Peyer's patch (tissue), 4 donors: ENCODE measurements around a stretch of chr10.

GRCh38 chr10:92032790-92033818 is 109.5 kb downstream of the BTAF1 start:
- PRO-cap = no peak
- RAMPAGE, long total RNA, 4 experiments = no peak in any of the 4 experiments

DNA sequence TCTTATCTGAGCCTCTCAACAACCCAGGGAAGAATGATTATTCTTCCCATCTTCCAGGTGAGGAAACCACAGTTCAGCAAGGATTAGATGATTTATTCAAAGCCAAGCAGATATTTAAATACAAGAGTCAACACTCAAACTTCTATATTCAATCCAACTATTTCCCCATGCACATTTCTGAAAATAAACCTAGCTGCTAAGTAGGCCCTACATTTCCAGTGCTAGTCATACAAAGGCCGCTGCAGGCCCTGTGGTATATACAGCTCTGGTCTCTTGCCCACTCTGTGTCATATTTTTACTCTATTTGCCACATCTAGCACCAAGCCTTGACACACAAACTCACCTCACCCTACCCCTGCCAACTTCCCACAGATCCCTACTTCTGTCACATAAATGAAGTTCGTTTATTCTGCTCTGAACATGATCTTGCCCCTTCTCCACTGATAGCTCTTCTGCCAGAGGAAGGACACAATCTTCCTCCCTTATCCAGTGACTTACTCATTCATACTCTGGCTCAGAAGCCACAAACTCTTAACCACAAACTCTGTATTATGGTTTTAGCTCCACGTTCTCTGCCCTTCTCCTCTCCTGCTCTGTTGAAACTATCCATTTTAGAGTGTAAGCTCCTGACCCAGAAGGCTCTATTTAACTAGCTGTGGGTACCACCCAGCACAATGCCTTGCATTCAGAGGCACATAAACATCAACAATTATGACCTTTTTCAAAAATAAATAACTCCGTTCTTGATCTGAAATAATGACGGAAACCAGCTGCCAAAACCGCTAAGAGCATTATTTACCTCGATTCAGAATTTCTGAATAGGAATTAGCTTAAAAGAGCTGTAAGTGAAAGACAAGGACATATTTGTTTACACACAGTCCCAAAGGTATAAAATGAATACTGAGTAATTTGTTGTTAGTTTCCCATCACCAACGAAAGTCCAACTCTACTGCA is 180.6 kb downstream of the CPEB3 start:
- PRO-cap = no peak
- RAMPAGE, long total RNA, 4 experiments = no peak in any of the 4 experiments

- PRO-cap = no peak
- RAMPAGE, long total RNA, 4 experiments = no peak in any of the 4 experiments
These were observed 47.8 kb downstream of the CPEB3 start for GRCh38 chr10:92242850-92243730.

- PRO-cap = no peak
- RAMPAGE, long total RNA, 4 experiments = no peak in any of the 4 experiments
These were observed 20.0 kb downstream of the MARCHF5 start for GRCh38 chr10:92310919-92311445.

GRCh38 chr10:92697047-92697852 is 7.5 kb downstream of the HHEX start:
- PRO-cap = no peak
- RAMPAGE, long total RNA, 4 experiments = no peak in any of the 4 experiments

DNA sequence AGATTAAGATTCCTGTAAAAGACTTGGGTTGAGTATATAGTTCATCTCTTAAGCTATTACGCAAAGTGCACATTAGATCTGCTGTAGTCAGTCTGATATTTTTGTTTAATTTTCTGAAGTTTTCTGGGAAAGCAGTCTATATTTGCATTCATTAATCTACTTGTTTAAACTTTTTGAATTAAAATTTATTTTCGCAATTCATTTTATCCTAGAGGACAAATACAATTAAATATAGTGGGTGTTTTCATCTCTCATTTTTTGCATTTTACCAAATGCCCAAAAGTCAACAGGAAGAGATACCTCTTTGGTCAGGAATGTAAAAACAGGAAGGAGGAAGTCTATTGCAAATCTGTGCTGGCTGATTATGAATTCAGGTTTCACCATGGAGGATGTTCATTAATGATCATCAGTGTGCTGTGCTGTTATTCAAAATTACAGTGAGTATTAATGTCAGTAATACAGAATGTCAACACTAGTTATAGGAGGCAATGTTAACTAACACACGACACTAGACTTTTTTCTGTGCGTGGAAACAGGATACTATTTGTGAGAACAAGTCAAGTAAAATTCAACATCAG is 24.6 kb downstream of the EXOC6 start:
- PRO-cap = no peak
- RAMPAGE, long total RNA, 4 experiments = no peak in any of the 4 experiments

GRCh38 chr10:93225777-93226226 is 152.1 kb downstream of the CYP26A1 start:
- PRO-cap = no peak
- RAMPAGE, long total RNA, 4 experiments = no peak in any of the 4 experiments

GRCh38 chr10:93386475-93387220 is 95.5 kb downstream of the MYOF start:
- PRO-cap = no peak
- RAMPAGE, long total RNA, 4 experiments = no peak in any of the 4 experiments

- PRO-cap = no peak
- RAMPAGE, long total RNA, 4 experiments = no peak in any of the 4 experiments
These were observed 20.5 kb downstream of the MYOF start for GRCh38 chr10:93461477-93462149.

DNA sequence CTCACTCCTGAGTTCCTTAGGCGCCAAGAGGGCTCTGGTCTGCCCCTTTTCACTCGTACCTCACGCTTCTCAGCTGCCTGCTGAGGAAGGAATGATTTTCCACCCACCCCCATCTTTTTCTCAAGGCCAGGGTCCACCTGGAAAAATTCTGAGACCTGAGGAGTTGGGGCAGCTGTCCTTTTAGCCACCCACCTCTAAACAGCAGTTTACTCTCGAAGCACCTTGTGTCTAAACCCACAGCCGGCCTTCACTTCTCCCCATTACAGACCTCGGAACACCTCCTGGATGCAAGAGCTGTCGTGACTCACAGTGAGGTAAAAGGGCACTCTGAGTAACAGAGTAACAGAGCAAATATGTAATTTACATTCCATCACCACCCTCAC is 12.4 kb downstream of the FFAR4 start:
- PRO-cap = no peak
- RAMPAGE, long total RNA, 4 experiments = no peak in any of the 4 experiments

DNA sequence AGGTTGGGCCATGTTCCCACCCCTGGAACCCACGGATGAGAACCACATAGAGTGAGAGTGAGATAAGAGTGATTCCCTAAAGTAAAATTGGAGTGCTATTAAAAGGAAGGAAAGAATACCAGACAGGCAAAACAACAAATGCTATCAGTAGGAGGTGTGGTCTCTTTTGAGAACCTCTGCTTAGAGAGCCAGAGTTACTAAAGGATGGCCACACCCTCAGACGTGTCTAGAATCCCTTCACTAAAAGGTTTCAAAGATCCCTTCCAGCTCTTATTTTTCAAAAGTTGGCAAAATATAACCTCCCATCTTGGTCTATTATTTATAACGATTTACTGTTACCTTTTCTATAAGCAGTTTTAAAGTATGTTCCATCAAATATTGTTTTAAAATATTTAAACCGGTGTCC is 49.3 kb downstream of the LGI1 start:
- PRO-cap = no peak
- RAMPAGE, long total RNA, 4 experiments = no peak in any of the 4 experiments

GRCh38 chr10:94357053-94357806 is 5.5 kb downstream of the NOC3L start:
- PRO-cap = no peak
- RAMPAGE, long total RNA, 4 experiments = start-site peak on the minus strand in 1 of 4 experiments, at chr10:94357191-94357613 at its widest, 14 reads per replicate

DNA sequence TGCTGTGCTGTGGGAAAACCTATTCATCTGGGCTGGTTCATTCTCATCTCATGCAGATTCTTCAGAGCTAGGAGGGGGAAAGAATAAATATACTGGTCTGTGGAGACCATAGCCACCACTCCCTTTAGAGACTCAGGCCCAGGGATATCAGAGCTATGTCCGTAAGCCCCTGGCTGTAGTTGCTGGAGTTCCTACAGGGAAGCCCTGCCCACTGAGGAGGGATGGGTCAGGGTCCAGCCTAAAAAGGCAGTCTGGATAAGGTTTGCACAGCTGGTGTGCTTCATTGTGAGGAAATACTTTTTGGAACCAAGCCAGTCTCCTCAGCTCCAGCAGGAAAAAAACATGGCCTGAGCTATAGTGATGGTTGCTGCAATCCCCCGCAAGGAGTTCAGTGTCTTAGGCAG is 52.5 kb upstream of the CYP2C8 start:
- PRO-cap = no peak
- RAMPAGE, long total RNA, 4 experiments = no peak in any of the 4 experiments

DNA sequence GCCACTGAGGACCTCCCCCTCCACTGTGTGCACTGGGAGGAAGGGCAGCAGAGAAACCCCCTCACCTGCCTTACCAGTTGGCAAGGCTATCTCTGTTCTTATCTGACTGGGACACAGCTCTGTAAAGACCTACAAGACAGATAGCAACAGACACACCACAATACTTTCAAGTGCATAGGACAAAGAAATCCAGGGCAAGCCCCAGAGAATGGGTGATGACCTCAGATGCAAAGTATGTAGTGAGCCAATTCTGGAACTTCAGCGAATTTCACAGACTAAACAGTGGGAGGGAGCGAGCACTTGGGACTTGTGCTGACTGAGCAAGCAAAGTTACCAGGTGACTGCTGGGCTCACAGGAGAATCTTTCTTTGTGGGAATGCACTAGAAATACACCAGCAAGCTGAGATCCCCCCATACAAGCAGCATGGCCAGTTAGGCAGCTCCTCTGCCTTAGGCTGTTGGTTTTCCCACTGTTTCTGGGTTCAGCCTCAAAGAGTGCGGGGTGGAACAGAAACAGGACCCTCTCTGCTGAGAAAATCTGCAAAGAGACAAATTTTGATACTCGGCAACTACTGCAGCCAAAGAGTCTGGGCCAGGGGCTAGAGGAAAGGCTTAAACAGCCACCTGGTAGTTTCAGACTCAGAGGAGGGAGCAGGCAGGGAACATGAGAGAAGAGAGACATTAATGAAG is 30.1 kb downstream of the PDLIM1 start:
- PRO-cap = no peak
- RAMPAGE, long total RNA, 4 experiments = no peak in any of the 4 experiments

DNA sequence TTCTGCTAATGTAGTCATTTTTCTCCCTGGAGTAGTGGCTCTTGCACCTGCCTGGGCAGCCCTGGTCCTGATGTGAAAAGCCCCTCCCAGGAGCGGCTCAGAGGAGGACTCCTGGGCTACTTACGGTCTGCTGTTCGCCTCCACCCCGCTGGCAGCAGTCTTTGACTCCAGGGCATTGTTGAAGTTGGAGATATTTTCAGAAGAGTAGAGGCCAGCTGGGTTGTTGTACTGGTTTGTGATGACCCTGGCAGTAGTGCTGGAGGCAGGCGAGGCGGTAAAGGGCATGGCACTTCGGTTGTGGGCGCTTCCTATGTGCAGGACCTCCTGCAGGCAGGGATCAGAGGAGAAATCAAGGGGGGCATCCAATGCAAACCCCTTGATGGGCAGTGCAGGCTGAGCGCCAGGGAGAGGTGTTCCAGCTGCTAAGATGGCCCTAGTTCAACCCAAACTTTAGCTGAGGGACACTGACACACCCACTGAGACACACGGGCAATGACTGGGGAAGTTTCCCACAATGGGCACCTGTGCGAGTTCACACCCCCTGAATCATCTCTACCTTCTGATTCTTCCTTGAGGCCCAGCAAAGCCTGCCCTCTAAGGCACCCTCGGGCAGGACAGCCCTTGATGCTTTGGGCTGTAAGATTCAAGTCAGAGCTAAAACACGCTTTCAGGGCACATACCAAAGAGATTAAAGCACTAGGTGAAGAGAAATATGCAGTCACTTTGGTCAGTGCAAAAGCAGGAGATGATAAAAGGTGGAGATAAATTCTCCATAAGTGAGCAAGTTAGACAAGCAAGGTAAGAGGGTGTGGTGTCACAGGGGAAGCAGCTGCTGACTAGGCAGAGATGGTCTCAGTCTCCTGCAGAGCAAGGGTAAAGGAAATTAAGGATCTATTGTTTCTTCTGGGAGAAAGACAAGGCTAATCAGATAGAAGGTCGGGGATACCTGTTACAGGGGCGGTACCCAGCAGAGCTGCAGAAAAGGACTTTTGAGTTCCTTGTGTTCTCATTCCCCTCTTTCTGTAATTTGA is 26.7 kb downstream of the PDLIM1 start:
- PRO-cap = no peak
- RAMPAGE, long total RNA, 4 experiments = no peak in any of the 4 experiments

DNA sequence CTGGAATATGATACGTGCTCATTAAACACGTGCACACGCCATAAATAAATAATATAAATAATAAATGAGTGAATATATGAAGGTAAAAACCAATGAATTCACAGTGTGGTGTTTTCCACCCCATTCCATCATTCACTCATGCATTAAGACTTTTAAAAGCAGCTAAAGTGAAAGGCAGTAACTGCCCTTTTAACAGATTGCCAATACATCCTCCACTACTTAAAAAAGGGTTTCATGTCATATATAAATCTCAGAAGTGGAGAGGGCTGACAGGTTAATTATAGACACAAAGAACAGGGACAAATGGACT is 1.9 kb downstream of the PDLIM1 start:
- PRO-cap = no peak
- RAMPAGE, long total RNA, 4 experiments = no peak in any of the 4 experiments

DNA sequence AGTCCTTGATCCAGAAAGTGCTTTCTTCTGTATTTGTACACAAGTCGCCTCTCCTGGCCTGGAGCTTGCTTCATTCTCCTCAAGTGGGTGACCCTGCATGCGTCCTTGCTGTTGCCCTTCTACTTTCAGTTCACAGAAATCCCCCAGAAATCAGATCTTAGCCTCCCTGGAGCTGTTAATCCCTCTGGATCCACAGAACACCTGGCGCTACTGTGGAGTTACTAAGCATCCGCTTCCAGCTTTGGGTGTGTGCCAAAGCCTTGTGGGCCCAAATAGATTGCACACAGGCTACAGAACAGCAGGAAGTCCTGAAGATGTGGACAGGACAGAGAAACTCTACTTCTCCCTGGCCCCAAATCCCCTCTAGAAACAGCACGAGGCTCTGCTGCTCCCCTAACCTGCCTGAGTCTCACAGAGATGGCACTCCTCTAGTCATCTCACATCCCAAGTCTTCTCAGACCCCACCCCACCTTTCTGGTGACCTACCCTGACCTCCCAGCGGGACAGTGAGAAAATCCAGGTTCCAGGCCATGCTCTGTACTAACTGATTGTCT is 36.6 kb upstream of the PDLIM1 start:
- PRO-cap = no peak
- RAMPAGE, long total RNA, 4 experiments = no peak in any of the 4 experiments

DNA sequence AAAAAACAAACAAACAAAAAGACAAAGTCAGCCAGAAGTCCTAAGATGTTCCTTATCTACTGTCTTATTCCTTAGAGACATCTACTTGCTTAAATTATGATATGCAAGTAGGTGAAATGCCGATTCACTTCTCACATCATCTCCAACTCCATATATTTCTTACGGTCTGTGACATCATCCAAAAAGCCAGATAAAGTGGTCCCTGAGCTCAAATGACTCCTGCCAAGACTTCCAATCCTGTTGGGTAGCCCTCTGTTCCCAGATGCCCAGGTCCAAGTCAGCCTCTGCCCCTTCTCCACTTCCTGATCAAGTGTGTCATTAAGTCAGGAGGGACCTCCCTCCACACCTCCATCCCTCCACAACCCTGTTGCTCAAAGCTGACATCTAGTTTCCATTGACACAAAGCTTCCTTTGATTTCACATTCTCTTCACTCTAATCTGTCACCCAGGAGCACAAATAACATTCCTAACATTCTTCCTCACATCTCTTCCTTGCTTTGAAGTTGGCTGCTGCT is 56.0 kb upstream of the PDLIM1 start:
- PRO-cap = no peak
- RAMPAGE, long total RNA, 4 experiments = no peak in any of the 4 experiments

DNA sequence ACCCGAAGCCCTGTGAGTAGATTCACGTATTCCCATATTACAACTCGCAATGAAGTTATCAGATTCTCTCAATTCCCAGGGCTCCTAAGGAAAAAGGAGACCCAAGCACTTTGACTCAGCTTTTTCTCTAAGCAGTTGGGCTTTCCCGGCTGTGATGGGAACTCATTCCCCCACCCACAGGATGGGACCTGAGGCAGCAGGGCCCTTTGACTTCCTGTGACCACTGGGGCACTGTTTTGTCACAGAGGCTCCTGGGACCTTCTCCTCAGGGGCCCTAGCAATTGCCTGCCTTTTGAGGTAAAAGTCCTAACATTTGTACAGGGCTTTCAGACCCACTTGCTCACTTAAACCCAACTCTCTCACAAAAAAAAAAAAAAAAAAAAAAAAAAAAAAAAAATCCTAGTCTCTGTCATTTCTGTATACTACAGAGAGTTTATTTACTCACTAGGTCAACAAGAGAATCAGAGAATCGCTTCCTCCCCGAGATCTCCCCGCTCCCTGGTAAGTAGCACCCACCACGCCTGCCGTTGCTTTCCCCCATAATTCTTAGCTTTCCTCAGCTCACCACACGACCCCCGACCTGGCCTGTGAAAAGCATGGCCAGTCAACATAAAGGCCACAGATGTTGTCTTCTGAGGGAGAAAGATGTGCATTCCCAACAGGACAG is 122.9 kb upstream of the PDLIM1 start:
- PRO-cap = no peak
- RAMPAGE, long total RNA, 4 experiments = no peak in any of the 4 experiments

- PRO-cap = no peak
- RAMPAGE, long total RNA, 4 experiments = no peak in any of the 4 experiments
These were observed 123.7 kb upstream of the PDLIM1 start for GRCh38 chr10:95414271-95415177.